Placental epithelial cell (primary cell): ENCODE measurements around the genes GLRA3 and VEGFC.

DNA sequence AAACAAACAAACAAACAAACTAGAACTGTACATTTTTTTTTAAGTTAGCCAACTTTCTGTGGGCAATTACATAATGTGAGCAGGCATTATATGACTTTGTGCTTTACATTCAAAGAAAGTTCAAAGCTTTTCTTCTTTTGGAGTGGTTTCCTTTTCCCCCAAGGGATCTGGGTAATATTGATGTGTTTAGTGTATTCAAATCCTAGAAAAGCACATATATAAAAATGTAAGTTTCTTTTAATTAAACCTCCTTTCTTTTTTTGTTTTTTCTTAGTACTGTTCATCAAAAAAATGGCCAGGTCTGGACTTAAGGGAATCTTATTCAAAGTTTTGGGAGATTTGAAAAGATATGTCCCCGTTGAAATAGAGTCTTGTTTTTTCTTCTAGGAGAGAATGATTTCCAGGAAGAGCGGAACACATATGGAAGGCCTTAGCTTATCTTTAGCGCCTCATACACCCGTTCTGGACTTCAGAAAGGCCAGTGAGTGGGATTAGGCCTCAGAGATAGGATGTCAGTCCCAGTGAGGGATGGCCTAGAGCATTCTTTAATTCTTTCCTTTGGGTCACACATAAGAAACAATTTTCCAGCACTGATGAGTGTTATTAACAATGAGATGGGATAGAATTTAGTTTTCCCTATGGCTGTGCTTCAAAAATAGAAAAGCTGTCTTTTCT, 54.4 kb upstream of the HAND2 start:
- CAGE, long polyA plus RNA = no peak

DNA sequence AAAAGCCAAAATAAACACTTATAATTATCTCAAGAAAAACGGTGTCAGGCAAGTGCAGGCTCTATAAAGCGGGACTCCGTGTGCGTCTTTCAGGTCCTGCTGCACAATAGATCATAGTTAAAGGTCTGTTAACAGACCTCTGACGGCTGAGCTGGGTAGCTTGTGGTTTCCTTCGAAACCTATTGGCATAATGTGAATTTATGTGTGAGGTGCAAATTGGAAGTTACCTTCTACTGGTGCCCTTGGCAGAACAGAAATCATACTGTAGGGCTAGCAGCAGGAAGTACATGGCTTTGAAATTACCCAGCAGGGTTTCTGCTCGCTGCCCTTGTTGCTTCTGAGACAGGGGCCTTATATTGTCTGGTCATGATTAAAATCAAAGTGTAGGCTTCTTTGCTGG, 216.4 kb upstream of the HAND2 start:
- CAGE, long polyA plus RNA = no peak

DNA sequence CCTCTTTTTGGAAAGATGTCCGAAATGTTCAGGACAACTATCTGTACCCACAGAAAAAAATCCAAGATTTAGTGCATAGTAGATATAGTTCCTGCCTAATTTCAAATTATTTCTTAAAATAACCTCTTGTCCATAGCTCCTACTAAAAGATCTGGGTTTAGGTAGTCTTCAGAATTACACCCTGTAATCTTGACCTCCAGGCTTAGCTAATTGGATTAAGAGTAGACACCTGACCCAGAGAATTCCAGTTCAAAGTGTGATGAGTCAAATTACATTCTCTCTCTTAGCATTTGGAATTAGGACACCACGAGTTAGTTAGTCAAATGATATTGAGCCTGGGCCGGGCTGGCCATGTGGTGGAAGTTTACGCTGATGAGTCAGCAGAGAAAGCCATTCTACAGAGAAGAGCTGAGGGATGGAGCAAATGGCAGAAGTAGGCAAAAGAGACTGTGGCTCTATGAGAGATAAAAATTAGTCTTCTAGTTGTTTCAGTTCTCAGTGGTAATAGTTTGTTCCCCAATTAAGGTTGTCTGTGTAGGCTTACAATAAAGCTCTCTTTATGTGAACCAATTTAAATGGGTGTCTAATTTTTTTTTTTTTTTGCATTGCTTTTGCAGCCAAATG, 31.0 kb downstream of the CEP44 start:
- CAGE, long polyA plus RNA = no peak

GRCh38 chr4:174545220-174545855, 23.1 kb upstream of the HPGD start:
- CAGE, long polyA plus RNA = no peak

- CAGE, long polyA plus RNA = no peak
These were observed at the start of gene GLRA3 for GRCh38 chr4:174828817-174829850. Gene GLRA3, minus strand, starts transcription at chr4:174829247.

DNA sequence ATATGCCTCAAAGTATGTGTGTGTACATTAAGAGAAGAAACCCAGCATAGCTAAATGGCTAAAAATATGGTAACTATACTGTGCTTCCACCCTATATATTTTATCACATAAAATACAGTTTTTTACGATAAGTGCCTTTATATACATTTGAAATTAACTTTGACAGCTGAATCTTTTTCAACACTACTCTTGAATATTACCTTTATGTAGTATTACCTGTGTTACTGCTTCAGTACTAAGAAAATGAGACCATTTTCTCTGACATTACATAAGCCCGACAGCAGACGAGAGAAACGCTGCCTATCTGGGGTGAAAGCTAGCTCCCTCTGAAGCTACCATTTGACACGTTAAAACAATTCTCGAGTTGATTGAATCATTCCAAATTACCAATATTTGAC, 984 bp downstream of the GPM6A start:
- CAGE, long polyA plus RNA = no peak

- CAGE, long polyA plus RNA = no peak
These were observed 64.5 kb upstream of the WDR17 start for GRCh38 chr4:176000928-176001717.

DNA sequence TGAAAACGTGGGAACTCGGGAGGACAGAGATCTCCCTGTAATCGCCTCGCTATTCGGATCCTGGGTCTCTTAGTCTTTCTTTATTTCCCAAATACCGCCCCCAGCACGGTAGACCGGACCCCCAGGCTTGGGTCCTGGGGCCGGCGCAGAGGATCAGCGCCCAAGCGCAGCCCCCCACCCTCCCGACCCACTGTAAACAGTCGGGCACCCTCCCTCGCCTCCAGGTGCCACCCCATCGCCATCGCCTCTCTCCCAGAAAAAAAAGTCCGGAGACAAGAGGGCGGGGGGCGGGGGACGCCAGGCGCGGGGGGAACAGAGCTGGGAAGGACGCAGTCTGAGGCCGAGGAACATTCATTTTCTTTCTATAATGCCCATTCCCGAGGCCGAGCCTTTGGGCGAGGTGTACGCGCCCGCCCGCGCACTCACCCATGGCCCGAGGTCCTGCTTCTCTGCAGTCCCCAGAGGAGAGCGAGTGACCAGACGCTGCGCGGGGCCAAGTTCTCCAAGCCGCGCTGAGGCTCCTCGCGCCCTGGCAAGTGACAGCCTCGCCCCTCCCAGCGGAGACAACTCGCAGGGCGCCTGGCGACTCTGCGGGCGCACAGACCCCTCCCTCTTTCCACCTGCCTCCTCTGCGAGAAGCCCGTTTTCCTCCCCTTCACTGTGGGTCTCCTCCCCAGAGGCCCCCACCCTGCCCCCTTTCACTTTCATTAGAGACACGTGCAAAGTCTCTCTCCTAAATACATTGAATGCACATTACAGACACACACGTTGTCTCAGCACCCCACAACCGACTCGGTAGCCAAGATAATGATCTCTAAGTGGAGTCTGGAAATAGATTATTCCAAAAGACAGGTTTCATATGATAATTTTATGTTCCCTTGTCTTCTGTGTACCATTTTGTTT, 63.5 kb upstream of the WDR17 start:
- CAGE, long polyA plus RNA = no peak

- CAGE, long polyA plus RNA = no peak
These were observed 35.6 kb upstream of the SPATA4 start for GRCh38 chr4:176230890-176231409.

GRCh38 chr4:176792684-176793380, at the start of gene VEGFC:
Gene VEGFC, minus strand, starts transcription at chr4:176792922.
- CAGE, long polyA plus RNA = no peak

DNA sequence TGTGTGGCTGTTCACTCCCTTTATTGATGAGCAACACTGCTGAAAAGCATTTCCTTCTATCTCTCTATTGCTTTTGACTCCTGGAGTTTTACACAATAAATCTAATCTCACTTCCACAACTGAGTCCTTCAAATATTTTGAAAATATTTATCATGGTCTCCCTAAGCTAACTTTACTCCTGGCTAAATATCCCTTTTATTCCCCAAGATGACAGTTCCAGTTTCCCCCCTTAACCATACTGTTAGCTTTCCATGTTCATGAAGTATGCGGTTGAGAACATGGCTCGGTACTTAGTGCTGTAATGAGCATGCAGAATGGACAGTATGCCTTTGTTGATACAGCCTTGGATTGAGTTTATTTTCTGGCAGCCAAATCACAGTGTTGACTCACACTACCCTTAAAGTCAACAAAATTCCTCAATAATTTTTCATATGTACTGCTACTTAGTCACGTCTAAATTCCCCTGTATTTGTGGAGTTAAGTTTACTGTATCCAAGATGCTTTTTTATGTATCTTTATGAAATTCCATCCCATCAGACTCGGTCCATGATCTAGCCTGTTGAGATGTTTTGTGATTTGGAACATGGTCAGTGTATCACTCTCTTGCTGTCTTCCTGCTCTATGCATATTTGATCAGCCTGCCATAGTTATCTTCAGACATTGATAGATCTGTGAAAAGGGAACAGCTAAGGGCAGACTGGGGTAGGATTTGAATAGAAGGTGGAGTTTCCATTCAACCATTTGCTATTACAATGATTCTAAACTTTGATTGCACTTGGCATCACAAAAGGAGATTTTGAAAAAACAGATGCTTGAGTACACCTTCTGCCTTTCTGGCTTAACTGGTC, 1.5 kb upstream of the VEGFC start:
- CAGE, long polyA plus RNA = no peak

- CAGE, long polyA plus RNA = no peak
These were observed 2023.1 kb upstream of the AGA start for GRCh38 chr4:179465162-179465845.

- CAGE, long polyA plus RNA = no peak
These were observed 2184.7 kb upstream of the TENM3 start for GRCh38 chr4:180058172-180059288.

GRCh38 chr4:181728706-181729004, 514.5 kb upstream of the TENM3 start:
- CAGE, long polyA plus RNA = no peak

- CAGE, long polyA plus RNA = no peak
These were observed 31.0 kb upstream of the TENM3 start for GRCh38 chr4:182212089-182212630.

- CAGE, long polyA plus RNA = no peak
These were observed 215.2 kb downstream of the TENM3 start for GRCh38 chr4:182458368-182458777.

GRCh38 chr4:182904165-182904917, 12.8 kb downstream of the DCTD start:
- CAGE, long polyA plus RNA = no peak

DNA sequence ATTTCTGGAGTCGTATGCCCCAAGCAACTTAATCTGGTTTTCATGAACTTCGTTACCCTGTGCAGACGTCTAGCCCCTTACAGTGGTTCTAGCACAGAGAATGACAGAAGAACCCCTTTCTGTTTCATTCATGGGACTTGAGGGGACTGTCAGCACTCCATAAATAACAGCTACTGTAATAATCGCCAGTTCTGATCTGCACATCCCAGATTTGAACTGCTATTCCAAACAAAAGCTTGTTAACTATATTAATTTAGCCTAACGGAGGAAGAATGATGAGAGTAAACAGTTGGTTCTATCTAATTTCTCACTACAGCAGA, 1.0 kb upstream of the DCTD start:
- CAGE, long polyA plus RNA = no peak

GRCh38 chr4:183146422-183147033, 47.5 kb downstream of the WWC2 start:
- CAGE, long polyA plus RNA = no peak

DNA sequence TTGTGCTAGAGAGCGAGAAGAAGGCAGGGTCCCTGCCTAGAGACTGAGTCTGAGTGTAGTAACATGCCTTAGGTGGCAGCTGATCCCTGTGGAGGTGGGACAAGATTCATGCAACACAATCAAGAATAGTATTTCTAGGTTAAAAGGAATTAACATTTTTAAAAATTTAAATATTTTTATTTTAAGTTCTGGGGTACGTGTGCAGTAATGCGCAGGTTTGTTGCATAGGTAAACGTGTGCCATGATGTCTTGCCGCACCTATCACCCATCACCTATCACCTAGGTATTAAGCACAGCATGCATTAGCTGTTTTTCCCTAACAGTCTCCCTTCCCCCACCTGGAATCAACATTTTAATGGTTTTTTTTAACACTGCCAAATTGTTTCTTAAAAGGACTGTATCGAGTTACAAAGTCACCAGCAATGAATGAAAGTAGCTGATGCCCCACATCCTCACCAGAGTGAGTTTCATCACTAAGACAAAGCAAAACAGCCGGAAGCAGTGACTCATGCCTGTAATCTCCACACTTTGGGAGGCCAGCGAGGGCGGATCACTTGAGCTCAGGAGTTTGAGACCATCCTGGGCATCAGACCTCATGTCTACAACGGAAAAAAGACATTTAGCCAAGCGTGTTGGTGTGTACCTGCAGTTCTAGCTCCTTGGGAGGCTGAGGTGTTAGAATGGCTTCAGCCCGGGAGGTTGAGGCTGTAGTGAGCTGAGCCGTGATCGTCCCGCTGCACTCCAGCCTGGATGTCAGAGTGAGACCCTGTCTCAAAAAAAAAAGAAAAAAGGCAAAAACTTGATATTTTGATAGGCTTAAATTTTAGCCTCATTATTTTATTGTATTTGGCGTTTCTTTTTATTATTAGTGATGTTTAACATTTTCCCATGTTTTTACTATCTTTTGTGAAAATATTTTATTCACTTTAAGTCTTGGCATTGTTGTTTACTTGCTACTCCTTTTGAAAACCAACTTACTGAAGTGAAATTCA, 84.2 kb downstream of the WWC2 start:
- CAGE, long polyA plus RNA = no peak